AG04449 (cell line): ENCODE data around the gene IFNGR1.

- RRBS: no CpG with 5 or more reads among the region's 12 CpGs
Measured at GRCh38 chr6:136646978-136648005, 97.1 kb upstream of the MAP7 start.

DNA sequence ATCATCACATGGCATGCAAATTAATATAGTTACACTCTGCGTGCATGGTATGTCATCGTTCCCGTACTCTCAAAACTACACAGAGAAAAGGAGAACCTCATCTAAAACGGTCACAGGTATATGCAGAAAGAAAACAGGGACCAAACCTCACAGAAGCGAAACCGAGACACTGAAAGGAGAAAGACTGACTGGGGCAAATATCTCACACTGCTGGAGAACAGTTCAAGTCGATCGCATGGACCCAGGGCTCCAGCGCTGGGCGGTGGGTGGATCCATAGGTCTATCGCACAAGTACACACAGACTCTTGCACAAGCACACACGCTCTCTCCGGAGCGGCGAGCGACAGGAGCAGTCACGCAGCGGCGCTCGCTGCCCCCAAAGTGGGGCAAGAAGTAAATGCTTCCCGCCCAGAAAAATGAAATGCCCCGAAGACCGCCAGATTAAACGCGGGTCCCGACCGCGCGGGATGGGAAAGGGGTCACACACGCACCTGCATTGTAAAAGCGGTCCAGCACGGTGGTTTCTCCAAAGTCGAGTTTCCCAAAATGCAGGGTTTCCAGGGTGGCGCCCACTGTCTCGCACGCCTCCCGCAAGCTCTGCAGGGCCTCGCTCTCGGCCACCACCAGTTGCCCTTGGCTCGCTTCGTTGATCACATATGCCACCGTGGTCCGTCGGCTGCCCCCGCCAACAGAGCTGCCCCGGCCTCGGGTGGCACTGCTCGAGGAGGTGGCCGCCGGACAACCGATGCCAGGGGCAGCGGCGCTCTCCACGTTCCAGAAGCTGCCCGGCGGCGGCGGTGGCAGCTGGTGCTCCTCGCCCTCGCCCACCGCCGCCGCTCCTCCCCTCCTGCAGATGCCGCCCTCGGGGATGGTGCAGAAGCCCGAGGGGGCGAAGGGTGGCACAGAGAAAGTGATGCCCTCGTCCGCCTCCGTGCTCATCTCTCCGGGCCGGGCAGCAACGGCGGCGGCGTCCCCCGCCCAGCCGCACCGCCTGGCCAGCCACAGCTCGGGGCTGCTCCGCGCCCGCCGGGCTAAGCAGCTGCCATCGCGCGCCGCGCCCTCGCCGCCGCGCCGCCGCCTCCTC, 716 bp downstream of the MAP3K5 start:
- RRBS: under 1% methylated on average over 32 of the region's 95 CpGs

GRCh38 chr6:137025780-137026095, 19.0 kb downstream of the IL20RA start:
- RRBS: no CpG with 5 or more reads among the region's 3 CpGs

DNA sequence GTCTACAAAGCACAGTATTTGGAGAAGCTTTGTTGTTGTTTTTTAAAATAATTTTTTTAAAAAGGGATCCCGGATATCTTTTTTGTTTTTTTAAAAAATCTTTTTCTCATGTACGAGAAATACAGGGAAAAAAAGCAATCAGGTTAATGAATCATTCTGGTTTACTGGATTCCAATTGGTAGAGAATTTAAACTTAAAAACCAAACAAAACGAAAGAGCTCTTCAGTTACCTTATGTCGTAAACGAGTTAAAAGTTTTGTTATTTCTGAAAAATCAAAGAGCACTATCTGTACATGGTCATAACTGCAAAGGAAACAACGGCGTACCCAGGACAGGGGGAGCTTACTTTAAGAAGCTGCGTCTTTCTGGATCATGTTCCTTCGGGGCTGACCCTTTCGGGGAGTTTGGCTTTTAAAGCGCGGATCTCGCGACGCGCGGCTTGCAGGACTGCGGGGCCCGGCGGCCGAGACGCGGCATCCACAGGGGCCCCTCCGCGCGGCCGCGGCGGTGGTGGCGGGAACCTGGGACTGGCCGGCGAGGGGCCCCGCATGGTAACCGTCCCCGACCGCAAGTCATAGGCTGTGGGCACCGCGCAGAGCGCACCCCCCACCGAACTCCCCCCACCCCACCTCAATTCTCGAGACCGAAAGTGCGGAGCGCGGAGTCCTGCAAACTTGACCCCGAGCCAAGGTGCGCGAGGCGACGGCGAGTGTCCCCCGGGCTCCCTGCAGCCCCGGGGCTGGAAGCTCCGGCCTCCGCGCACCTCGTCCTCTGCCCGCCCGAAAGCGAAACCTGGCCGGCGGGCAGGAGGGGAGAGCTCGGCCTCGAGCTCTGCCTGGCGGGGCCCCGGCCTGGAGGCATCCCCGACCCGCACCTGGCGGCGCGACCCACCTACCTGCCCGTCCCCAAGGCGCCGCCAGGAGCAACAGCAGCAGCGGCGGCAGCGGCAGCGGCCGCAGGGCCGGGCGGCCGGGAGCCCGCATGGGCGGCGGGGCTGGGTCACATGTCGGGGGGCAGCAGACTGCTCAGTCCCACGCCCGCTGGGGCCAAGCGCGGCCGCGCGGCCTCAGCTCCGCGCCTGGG, 678 bp downstream of the IL20RA start:
- RRBS: 2% methylated on average over 23 of the region's 95 CpGs

- RRBS: 2% methylated on average over 7 of the region's 28 CpGs
Measured at GRCh38 chr6:137219278-137219949, at the start of gene IFNGR1. Gene IFNGR1 (minus strand): TSS chr6:137219385.

DNA sequence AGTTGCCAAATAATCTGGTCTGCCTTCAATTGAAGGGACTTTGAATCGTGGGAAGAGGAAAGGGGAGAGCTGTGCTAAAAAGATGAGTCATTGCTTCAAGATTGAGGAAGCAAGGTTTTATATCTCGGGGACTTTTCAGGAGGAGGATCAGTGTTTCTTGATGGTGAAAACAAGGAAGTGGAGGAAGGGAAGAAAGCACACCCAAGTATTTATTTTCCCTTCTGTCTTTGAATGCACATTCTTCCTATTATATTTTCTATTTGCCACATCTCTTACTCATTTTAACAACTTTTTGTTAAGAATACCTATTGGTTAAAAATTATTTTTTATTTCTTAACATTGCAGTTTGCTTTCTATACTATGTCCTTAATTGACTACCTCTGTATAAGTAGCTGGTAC, 14.9 kb upstream of the IFNGR1 start:
- RRBS: no CpG with 5 or more reads among the region's 2 CpGs

- RRBS: no CpG with 5 or more reads among the region's 10 CpGs
Measured at GRCh38 chr6:137357618-137358059, 136.6 kb downstream of the OLIG3 start.

GRCh38 chr6:137414963-137416139, 78.8 kb downstream of the OLIG3 start:
- RRBS: no CpG with 5 or more reads among the region's 29 CpGs

DNA sequence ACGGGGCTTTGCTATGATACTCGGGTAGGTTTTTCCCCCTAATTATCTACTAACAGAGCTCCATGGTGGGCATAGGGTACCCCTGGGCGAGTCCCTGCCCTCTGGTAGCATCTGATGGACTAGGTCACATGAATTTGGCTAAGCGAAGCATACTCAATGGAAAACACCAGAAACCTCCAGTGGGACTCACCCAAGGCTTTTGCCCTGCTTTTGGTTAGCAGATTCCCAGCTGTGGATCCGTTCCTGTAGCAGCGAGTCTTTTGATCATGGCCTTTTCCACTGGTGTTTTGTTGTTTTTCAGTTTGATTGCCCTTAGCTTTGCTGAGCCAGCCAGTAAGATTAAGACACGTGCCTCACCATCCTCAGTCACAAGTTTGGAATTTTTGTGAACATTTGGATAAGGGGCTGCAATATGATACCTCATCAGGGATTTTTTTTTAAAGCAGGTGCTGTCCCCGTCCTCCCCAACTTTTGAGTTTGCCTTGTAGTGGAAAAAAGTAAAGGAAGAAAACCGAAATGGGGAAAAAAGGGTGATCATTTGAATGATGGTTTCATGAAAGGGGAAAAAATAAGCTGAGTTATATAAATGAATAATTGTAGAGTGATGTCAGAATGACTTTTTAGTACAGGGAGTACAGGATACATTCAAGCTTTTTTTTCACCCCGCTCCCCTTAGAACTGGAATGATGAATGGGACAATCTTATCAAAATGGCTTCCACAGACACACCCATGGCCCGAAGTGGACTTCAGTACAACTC, 8.1 kb downstream of the TNFAIP3 start:
- RRBS: no CpG with 5 or more reads among the region's 11 CpGs

GRCh38 chr6:137879387-137880358, 12.6 kb downstream of the TNFAIP3 start:
- RRBS: no CpG with 5 or more reads among the region's 12 CpGs

- RRBS: no CpG with 5 or more reads among the region's 1 CpG
Measured at GRCh38 chr6:137910421-137910904, 43.4 kb downstream of the TNFAIP3 start.

GRCh38 chr6:137933596-137934269, 66.7 kb downstream of the TNFAIP3 start:
- RRBS: no CpG with 5 or more reads among the region's 4 CpGs

- RRBS: no CpG with 5 or more reads among the region's 5 CpGs
Measured at GRCh38 chr6:138035214-138035602, 72.0 kb downstream of the PERP start.

- RRBS: no CpG with 5 or more reads among the region's 10 CpGs
Measured at GRCh38 chr6:138413453-138414544, 9.8 kb downstream of the HEBP2 start.

DNA sequence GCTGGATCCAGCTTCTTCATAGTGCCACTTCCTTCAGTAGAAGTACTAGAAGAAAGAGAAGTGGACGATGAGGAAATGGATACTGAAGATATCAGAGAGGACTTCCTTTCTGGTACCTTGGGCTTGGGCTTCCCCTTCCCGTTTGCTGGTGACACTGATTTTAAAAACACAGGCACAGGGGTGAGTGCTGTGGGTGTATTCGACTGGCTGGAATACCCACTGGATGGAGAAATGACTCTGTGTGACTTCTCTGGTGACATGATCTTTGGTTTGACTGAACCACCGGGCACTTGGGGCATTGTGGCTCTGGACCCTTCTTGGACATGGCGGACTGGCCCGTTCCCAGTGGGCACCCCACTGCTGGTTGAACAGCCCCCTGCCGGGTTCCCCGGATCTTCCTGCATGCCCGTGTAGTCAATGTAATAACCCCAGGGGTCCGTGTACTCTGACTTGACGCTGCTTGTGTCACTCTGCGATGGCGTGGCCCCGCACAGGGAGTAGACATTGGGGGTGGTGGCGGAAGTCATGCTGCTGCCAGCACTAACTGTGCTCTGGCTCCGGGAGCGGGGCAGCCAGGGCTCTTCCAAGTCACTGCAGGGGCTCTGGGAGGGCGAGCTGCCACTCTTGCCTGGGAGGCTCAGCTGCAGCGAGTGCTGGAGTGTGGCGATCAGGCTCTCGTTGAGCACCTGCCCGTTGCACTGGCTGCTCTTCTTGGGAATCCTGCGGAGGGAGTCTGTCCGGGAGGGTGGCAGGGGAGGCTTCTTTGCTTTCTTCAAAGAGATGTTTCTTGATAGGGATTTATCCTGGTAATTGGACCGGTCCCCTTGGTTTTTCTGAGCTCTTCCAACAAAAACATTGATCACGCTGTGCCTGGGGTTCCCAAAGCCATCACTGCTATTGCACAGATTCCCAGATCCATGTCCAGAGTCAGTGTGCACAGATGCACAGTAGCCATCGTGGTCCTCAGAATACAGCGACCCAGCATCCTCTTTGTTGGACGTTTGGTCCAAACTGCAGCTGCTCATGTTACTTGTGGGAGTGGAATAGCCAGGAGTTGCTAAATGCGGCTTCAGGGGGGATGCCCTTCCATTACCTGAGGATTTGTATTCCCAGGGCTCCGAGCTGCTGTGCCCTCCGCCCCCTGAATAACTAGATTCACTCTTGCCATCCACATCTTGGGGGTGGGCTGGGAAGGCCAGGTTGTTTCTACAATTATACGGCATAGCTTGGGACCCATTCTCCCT, 28.0 kb downstream of the HEBP2 start:
- RRBS: 95% methylated on average over 2 of the region's 33 CpGs

GRCh38 chr6:138497260-138497729, 2.0 kb downstream of the NHSL1 start:
- RRBS: no CpG with 5 or more reads among the region's 3 CpGs

GRCh38 chr6:138554826-138555236, 55.5 kb upstream of the NHSL1 start:
- RRBS: no CpG with 5 or more reads among the region's 7 CpGs

DNA sequence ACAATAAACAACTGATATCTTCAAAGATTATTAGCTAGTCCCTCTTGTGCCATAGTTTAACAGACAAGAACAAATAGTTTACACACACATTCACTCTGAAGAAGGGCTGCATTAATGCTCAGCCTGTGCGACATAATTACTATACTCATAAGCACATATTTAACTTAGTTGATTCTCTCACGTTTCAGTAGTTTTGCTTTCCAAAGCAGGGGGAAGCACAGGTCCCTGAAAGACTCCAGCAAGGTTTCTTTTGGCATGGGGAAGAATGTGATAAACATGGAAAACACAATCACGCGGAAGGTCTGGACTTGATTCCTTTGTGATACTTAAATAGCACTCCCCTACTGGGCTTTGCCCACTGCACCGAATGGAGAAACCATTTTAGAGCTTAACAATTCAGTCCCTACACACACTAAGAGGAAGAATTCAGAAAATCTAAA, 71.3 kb upstream of the NHSL1 start:
- RRBS: no CpG with 5 or more reads among the region's 5 CpGs

DNA sequence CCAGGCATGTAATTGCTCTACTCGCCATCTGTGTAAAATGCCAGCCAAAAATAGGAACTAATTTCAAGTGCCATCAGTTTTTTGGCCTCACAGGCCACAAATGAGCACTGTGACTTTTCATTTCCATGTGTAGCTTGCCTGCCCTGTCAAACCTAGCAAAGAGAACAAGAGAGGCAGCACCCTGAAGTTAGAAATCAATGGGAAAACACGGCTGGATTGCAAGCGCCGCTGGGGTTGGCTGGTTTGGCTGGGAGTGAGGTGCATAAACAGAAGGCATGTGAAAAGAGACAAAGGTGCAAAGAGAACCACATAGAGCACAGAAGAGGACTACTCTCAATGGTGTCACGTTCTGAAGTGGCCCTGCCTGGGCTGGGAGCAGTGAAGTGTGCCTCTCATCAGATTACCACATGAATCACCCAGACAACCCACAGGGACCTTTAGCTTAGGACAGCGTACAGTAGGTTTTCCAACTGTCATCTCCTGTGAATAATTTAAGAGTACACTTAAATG, 78.0 kb upstream of the NHSL1 start:
- RRBS: no CpG with 5 or more reads among the region's 6 CpGs